ENCODE measurements around a stretch of chr16.

- PRO-cap: no peak
Measured at GRCh38 chr16:68359785-68360469, 49.1 kb downstream of the PRMT7 start.

- PRO-cap: no peak
Measured at GRCh38 chr16:68360923-68361763, 50.3 kb downstream of the PRMT7 start.

DNA sequence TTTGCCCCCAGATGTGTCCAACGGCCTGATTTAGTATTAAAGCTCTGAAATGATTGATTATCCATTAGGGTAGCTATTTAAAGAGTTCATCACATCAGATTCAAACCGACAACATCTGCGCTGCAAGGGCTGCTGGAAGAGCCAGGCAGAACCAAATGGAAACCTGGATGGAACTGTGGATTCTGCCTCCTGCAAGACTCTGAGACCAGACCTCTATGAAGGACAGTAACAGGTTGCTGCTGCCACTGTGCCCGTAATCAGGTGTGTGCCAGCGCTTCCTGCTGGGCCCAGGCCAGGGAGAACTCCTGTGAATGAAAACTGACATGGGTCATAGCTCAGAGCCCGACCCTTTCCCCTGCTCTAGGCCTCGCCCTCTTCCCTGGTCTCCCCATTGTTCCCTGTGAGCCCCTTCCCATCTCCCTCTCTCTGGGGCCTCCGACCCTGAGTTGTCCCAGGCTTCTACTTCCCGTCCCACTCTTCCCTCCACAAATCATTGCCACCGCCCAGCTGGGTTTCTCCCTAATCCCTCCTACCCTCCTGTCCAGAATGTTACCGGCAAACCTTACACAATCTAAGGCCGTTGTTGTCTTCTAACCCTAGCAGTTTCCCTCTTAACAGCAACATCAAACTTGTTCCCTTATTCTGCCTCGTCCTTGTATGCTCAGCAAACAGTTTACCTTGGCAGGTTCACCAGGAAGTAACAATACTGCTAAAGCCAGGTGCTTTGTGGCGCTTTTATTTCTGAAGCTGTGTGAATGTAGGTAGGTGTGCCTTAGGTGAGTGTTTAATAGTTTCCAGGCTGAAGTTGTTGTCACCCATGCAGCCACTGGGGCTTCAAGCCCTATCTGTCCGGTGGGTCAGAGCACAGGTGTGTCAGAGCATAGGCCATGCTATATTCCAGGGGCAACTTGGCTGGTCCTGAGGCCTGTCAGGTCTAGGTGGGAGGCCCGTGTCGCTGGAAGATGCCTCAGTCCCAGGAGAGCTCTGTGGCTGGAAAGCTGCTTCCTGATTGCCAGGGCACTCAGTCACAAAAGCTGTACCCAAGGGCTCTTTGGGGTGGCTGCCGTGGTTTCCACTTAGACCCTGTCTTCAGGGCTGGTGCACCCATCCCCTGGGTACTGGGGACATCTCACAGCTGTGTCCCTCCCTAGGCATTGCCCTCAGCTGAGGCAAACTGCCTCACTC lies 32.0 kb downstream of the SMPD3 start:
- PRO-cap: bidirectional peak, plus-strand start at position 826 of the sequence, minus-strand start at position 659 of the sequence

DNA sequence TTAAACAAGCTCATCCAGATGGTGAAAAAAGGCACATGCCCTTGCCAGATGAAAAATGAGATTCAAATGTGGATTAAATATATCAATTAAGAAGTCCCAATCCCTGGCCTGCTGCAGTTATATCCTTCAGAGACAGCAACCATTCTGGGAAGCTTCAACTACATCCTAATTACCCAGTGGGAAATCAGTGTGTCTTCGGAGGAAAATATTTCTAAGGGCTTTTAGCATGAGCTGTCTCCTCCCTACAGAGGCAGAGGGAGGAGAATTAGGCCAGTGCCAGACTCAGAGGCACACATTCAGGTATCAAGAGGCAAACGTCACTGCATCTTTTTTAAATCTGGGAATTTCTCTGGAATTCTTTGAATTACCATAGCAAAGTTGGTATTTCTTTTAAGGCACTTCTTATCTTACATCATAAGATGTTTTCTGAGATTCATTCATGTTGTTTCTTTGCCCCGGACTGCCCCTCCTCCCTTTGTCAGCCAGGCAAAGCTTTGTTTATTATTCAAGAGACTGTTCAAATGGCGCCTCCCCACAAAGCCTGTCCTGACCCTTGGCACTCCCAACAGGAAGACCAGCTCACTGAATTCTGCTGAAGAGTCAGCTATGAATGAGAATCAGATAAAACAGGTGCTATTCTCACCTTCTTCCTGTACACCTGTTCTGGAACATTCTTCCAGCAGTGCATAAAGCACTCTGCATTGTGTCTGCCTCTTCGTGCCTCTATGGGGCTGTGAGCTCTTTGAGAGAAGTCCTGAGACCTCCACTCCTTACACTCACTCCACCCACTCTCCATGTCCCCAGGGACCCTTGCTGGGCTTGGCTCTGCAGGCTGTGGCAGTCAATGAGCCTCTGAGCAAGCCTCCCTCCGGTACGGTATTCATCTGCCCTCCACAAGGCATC lies 38.4 kb upstream of the SMPD3 start:
- PRO-cap: no peak

DNA sequence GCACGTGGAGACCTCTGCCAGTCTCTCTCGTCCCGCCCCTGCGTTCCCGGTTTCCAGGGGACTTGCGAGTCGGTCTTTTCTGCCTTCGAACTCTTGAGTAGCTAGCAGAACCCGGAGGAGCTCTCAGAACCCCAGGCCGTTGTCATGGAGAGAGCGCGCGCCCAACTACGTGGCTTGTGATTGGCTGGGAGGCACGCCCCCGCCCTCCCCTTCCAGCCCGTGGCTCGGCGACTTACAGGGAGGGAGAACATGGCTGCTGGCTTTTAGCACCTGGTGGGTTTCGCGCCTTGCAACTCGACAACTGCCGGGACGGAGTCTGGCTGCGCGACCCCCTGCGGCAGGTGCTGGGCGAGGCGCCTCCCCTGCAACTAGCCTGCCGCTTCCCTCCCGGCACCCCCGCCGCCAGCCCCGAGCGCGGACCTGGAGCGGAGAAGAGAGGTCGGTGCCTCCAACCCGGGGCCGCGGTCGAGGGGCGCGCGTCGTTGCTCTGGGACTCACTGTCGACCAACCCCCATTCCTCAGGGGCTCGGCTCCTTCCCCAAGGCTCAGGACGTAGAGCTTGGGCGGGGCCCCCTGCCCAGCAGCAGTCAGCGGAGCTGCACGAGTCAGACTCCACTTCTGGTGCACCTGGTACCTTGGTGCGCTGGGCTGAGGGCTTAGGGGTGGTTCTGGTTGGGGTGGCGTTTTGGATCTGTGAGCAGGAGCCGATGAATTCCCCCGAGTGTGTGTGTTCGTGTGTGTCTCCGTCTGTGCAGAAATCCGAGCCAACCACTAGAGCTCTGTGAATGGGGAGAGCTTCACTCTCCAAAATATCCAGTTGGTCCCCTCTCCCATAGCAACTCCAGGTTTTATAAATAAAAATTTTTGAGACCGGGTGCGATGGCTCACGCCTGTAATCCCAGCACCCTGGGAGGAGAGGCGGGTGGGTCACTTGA lies 8.9 kb upstream of the ZFP90 start:
- PRO-cap: bidirectional peak, plus-strand start at position 215 of the sequence, minus-strand start at position 144 of the sequence

- PRO-cap: no peak
Measured at GRCh38 chr16:68635870-68636668, 9.0 kb upstream of the CDH3 start.

DNA sequence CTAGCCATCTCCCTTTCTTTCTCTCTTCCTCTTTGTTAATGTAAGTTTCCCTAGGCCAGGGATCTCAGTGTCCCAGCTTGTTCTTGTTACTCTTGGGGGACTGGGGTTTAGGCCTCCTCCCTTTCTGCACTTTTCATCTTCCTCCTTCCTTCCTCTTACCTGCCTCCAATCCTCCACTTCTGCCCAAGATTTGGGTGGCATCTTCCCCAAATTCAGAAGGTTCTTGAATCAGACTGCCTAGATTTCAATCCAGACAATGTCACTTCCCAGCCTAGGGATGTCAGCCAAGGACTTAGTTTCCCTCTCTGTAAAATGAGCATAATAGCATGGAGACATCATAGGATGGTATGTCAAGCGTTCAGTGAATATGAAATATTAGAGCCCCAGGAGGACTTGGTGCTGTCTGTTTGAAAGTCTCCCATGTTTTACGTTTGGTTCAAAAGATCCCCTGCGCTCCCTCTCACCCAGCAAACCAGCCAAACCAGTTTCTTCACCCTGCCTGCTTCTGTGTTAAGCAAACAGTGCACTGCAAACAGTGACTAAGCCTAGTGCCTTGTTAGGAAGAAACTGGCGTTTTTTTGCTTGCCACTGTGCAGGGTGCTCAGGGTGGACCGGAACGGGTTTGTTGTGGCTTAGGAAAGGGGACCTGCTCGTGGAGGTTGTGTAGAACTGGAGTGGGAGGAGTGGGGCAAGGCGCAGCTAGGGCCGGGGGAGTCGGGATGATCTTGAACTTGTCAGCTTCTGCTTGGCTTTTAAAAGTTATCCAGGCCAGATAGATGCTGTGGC lies 7.5 kb downstream of the CDH1 start:
- PRO-cap: bidirectional peak, plus-strand start at position 666 of the sequence, minus-strand start at position 427 of the sequence

- PRO-cap: no peak
Measured at GRCh38 chr16:68819094-68819610, 24.2 kb upstream of the TANGO6 start.

DNA sequence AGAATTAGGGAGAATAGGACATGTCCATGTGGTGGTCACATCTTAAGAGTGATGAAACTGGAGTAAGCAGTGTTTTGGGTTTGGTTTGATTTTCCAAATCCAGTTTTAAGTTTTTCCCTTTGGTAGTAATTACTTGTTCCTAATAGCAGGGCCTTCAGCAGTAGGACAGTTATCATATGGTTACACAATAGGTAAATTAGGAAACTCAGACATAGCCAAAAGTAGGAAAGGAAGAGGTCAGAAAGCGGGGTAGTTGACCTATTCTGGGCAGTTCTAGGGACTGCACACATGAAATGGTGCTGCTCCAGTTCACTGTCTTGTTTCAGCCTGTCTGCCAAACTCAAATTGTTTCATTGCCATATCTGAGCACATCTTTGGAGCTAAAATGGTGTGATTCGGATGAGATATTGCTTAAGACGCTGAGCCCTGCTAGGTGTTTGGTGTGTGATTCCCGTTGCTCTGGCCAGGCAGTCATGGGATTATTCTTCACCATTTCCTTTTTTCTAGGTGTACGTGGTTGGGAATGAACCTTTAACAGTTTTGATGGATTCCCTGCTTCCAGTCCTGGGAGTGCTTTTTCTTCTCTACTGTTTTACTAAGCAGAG lies 56.7 kb downstream of the TANGO6 start:
- PRO-cap: no peak

GRCh38 chr16:68921634-68922074 lies 78.3 kb downstream of the TANGO6 start:
- PRO-cap: no peak

- PRO-cap: no peak
Measured at GRCh38 chr16:69089475-69089822, 16.0 kb upstream of the HAS3 start.

DNA sequence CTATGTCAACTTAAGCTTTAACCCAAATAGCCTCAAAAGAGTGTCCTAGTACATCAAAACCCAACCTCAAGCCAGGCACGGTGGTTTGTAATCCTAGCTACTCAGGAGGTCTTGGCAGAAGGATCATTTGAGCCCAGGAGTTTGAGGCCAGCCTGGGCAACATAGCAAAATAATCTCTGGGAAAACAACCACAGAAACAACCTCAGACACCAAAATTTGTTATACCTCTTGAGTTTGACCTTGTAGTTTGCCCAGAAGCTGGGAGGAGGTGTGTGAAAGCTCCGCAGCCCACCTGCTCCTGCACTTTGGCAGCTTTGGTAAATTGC lies 12.8 kb upstream of the HAS3 start:
- PRO-cap: no peak

DNA sequence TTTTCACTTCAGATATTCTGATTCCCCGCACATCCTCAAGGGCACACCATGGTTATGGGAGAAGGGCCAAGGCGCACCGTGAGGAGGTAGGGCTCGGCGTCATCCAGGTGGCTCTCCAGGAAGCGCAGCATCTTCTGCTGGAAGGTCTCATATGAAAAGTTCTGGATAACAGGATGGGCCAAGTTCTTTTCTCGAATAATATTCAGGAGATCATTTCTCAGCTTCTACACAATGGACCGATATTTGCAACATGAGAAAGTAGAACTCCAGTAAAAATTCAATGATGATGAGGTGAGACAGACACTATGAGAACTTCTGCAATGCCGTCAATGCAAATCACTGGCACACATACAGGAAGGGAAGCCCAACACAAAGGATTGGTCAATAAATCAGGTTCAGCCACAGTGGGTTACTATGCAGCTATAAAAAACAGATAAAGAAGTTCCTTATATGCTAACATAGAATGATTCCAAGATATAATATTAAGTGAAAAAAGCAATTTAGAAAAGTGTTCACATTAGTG lies 15.3 kb downstream of the TERF2 start:
- PRO-cap: no peak

- PRO-cap: bidirectional peak, plus-strand start at chr16:69449013, minus-strand start at chr16:69448929
Measured at GRCh38 chr16:69448698-69449263, 24.4 kb downstream of the CYB5B start.

DNA sequence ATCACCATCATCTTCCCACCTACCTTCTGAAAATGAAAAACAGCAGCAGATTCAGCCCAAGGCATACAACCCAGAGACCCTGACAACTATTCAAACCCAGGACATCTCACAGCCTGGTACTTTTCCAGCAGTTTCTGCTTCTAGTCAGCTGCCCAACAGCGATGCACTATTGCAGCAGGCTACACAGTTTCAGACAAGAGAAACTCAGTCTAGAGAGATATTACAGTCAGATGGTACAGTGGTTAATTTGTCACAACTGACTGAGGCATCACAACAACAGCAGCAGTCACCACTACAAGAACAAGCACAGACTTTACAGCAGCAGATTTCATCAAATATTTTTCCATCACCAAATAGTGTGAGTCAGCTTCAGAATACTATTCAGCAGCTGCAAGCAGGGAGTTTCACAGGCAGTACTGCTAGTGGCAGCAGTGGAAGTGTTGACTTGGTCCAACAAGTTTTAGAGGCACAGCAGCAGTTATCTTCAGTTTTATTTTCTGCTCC lies 34.5 kb downstream of the NQO1 start:
- PRO-cap: no peak

DNA sequence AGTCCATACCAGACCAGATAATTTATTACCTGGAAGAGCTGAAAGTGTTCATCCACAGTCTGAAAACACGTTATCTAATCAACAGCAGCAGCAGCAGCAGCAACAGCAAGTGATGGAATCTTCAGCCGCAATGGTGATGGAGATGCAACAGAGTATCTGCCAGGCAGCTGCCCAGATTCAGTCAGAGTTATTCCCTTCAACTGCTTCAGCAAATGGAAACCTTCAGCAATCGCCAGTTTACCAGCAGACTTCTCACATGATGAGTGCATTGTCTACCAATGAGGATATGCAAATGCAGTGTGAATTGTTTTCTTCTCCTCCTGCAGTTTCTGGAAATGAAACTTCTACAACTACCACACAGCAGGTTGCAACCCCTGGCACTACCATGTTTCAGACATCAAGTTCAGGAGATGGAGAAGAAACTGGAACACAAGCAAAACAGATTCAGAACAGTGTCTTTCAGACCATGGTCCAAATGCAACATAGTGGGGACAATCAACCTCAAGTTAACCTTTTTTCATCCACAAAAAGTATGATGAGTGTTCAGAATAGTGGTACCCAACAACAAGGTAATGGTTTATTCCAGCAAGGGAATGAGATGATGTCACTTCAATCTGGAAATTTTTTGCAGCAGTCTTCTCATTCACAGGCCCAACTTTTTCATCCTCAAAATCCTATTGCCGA lies 33.8 kb downstream of the NQO1 start:
- PRO-cap: no peak

DNA sequence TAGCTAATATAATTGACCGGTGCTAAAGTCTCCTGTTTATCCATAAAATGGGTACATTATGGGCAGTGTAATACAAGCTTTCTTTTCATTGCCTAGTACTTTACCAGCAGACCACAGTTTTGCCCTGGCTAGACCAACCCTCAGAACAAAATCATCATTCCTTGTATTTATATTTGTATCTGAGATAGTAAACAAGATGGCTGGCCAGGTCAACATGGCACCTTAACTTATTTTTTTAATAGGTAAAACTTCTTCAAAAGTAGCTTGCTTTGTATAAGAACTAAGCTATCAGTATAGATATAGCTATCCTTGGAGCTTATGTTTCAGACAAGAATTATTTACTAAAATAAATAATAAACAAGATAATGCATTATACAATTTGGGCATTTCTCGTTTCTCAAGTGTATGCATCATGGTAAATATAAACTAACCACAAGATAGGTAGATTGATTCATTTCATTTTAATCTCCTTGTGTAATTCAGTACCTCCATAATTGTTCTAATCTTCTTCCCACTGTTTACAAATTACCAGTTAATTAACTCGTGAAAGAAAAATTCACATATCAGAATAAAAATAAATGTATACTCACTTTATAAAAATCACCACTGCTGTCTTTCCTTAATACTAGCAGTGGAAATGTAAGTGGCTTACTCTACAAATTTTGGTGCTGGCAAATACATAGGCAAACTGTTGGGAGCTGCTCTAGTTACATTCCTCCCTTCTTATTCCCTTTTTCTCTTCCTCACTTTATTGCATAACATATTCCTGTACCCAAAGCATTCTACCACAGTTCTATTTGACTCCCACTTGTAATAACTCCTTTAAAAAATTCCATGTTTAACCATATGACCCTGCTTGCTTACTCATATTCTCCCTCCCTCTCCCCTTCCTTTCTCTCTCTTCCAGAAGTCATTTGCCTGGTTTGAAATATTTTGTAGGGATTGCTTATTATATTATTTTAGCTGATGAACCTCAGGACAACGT lies 23.0 kb downstream of the NQO1 start:
- PRO-cap: no peak

- PRO-cap: no peak
Measured at GRCh38 chr16:69820664-69821629, 58.8 kb downstream of the WWP2 start.

- PRO-cap: no peak
Measured at GRCh38 chr16:69855452-69856142, 93.5 kb downstream of the WWP2 start.

GRCh38 chr16:69890419-69890894 lies 60.7 kb upstream of the CLEC18A start:
- PRO-cap: bidirectional peak, plus-strand start at chr16:69890798, minus-strand start at chr16:69890636